Cytotoxic T cell (primary cell): Measurements from ENCODE around the genes CFAP157 and PIP5KL1.

DNA sequence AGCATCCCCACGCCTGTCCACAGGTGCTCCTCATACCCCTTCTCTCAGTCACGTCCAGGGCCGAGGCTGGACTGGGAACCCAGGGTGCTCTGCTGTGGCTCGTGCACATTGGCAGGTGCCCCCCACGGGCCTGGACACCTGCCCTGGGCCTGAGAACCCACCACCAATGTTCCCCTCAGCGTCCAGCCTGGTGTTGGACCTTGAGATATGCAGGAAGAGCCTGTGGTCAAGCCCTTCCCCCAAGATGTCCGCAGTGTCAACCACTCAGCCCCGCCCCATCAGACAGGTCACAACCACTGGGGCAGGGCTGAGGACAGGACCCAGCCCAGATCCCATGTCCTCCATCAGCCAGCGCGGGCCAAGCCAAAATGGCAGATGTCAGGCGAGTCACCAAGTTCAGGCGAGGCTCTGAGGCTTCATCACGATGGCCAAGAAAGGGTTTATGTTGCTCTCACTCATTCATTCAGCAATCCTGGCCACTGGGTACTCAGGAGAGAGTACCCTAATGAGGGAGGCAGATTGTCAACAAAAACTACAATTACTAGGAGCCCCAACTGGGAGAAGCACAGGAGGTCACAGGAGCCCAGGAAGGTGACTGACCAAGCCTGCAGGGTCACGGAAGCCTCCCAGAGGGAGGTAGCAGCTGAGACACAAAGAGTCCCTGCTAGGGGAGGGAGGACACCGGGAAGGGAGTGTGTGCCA is 22.4 kb downstream of the NIBAN2 start:
- PRO-cap, 2 experiments: no peak in any of the 2 experiments

DNA sequence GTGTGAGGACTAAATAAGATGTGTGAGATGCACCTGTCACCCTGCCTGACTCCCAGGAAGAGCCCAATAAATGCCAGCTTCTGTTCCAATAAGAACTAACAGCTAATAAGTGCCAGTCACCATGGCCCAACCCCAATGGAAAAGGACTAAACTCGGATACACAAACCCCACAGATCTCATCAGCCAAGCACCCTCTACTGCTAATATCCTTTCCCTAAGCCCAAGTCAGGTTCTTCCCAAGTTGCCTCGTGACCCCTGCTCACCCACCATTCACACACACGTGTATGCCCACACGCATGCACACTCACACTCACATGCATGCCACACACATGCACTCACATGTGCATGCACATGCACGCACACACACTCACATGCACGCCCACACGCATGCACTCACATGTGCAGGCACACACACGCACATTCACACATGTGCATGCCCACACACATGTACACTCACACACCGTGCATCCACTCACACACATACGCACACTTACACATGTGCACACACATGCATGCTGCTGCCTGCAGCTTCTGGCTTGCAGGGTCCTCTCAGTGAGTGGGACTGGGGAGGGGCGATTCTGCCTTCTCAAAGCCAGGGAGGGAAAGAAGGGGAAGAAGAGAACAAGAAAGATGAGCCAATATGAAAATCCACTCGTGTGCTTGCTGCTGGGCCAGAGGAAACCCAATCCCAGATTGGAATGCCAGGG is 19.7 kb downstream of the NIBAN2 start:
- PRO-cap, 2 experiments: no peak in any of the 2 experiments

GRCh38 chr9:127570508-127570876 is 1.6 kb upstream of the NIBAN2 start:
- PRO-cap, 2 experiments: no peak in any of the 2 experiments

GRCh38 chr9:127706485-127707163 is at the start of gene CFAP157:
Gene CFAP157 (plus strand): TSS chr9:127706988.
- PRO-cap, 2 experiments: no peak in any of the 2 experiments

GRCh38 chr9:127738588-127738861 is 3.4 kb upstream of the TOR2A start:
- PRO-cap, 2 experiments: no peak in any of the 2 experiments

GRCh38 chr9:127742272-127743042 is 7.4 kb upstream of the TOR2A start:
- PRO-cap, 2 experiments: no peak in any of the 2 experiments

DNA sequence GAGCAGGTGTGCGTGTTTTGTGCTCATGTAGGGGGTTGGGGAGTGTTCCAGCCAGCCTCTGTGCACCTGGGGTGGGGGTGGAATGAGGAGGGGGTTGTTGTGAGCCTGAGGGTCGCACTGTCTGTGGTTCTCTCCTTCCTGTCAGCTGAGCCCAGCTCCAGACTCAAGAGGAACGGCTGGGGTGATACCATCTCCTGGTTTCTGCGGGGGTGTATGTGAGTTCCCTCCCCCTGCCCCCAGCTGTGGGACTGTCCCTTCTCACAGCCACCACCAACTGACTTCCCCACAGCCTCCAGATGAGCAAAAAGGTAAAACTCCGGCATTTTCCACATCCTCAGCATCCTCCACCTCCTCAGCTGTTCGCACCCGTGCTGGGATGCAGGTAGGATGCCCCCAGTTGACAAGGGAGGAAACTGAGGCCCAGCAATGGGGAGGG is 2.2 kb downstream of the SH2D3C start:
- PRO-cap, 2 experiments: peak in 2 of 2 experiments; most common plus-strand start position 331 of the sequence (in 2); most common minus-strand start position 123 of the sequence (in 1)

GRCh38 chr9:127784750-127785844 is 737 bp upstream of the CDK9 start:
- PRO-cap, 2 experiments: peak in 2 of 2 experiments; most common plus-strand start chr9:127785431 (in 2); most common minus-strand start chr9:127784874 (in 1)

DNA sequence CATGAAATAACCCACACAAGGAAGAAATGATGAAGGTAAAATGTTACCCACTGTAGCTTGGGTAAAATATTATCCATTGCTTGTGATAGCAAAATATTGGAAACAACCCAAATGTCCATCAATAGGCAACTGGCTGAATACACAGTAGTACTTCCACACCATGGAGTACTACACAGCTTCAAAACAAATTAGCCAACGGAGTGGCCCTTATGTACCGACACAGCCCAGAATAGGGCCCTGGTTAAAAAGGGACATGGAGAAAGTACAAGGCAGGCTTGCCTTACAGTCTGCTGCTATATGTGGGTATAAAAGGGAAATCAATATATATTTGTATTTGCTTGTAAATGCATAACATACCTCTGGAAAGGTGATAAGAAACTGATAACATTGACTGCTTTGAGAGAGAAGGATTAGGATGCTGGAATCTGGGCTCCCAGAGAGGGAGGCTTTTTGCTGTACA is 4.2 kb upstream of the FPGS start:
- PRO-cap, 2 experiments: no peak in any of the 2 experiments

DNA sequence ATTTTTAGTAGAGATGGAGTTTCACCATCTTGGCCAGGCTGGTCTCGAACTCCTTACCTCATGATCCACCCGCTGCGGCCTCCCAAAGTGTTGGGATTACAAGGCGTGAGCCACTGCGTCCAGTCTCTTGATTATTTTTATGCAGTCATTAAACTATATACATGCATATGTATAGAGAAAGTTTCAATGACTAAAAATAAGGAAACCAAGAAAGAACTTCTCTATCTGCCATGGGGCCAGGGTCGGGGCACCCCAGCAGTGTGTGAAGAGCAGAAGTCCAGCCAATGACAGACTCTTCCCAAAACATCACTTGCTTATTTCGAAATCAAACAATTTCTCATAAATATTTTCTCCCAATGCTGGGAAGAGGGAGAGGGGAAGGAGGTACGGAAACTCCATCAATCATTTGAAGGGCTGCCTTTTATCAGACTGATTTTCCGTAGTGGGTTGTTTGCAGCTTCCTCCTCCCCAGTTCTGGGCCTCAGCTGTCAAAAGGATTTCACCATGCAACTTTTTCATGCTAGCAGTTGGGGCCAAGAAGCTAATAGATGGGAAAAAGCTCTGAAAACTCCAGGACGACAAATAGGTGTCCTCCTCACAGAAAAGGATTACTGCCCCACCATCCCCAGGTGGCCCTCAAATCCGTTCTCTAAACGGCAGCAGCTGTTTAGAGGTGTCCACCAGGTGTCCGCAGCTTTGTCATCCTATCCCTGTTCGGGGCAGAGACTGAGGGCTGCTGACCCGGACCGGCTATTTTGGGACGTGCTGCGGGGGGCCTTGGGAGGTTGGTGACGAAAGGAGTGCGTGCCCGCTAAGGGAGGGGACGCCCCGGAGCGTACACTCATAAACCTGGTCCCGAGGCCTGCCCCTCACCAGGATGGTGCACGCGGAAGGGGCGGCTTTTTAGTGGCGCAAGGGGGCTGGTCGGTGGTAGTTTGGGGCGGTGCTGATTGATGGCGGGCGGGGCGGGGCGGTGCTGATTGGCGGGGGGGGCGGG is 541 bp upstream of the FPGS start:
- PRO-cap, 2 experiments: peak in 2 of 2 experiments; most common plus-strand start position 753 of the sequence (in 1); most common minus-strand start position 728 of the sequence (in 1)

- PRO-cap, 2 experiments: no peak in any of the 2 experiments
Measured at GRCh38 chr9:127808480-127808808, 5.8 kb downstream of the FPGS start.

DNA sequence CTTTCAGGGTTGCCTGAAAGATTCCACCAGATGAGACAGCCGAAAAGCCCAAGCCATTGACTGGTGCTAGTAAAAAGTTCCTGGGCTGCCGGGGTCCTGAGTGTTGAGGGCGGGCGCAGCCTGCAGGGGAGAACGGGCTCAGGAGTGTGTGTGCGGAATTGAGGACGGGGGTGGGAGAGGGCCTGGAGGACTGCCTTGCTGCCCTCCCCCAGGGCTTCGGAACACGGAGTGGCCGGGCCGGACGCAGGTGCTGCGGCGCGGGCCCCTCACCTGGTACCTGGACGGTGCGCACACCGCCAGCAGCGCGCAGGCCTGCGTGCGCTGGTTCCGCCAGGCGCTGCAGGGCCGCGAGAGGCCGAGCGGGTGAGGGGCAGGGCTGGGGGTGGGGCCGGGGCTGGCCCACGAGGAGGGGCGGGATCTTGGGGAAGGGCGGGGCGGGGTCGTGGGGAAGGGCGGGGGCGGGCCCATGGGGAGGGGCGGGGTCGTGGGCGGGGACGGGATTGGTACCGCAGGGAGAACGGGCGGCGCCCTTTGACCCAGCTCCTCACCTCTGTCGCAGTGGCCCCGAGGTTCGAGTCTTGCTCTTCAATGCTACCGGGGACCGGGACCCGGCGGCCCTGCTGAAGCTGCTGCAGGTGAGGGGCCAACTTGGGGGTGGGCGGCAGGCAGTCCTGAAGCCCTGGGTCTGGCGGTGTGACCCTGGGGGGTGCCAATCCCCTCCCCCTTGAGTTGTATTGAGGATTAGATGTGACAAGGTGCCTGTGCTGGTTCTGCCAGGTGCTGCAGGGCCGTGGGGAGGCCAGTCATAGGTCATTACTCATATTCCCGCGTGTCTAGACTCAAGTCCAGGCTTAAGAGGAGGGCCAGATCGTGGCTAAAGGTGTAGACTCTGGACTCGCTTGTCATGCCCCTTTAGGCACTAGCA is 7.1 kb downstream of the FPGS start:
- PRO-cap, 2 experiments: no peak in any of the 2 experiments

DNA sequence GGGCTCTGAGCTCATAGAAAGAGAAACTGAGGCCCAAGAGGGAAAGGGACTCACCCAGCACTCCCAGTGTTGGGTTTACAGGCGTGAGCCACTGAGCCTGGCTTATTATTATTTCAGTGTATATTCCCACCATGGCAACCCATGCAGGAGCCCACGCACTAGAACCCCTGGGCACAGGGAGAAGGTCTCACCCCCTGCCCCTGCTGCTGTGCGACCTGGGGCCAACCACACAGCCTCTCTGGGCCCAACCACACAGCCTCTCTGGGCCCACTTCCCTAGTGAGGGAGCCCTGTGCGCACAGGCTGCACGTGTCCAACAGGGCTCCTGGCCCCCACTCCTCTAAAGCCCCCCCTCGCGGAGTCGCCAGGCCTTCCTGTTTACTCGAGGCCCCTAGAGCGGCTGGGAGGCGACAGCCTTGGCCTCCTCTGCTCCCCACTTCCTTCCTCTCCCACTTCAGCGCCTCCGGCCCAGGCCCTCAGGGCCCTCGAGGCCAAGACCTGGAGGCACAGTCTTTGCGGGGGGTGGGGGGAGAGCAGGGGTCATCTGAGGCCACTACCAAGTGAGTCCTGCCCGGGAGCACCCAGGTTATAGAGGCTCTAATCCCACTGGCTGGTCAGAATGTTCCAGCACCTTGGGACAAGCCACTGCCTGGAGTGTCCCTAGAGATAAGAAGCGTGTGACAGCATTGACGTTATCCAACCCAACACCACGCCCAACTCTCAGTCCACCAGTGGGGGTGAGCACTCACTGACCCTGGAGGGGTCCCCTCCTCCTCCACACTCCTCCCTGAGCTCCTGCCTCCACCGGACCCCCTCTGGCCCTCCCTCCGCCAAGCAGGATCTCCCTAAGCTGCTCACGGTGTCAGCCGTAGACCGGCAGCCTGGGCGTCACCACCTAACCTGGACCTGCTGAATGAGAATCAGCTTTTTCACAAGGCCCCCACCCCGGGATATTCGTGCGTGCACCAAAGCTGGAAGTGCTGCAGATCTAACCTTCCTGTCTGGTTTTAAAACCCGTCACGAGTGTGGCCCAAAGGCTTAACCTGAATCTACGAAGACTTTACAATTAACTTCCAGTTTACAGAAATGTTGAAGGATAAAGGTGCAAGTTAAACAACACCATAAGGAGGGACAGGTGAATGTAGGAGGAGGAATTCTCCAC is 7.9 kb upstream of the ENG start:
- PRO-cap, 2 experiments: peak in 2 of 2 experiments; most common plus-strand start position 451 of the sequence (in 1); most common minus-strand start position 263 of the sequence (in 2)

GRCh38 chr9:127877112-127877554 is 342 bp downstream of the AK1 start:
- PRO-cap, 2 experiments: no peak in any of the 2 experiments

DNA sequence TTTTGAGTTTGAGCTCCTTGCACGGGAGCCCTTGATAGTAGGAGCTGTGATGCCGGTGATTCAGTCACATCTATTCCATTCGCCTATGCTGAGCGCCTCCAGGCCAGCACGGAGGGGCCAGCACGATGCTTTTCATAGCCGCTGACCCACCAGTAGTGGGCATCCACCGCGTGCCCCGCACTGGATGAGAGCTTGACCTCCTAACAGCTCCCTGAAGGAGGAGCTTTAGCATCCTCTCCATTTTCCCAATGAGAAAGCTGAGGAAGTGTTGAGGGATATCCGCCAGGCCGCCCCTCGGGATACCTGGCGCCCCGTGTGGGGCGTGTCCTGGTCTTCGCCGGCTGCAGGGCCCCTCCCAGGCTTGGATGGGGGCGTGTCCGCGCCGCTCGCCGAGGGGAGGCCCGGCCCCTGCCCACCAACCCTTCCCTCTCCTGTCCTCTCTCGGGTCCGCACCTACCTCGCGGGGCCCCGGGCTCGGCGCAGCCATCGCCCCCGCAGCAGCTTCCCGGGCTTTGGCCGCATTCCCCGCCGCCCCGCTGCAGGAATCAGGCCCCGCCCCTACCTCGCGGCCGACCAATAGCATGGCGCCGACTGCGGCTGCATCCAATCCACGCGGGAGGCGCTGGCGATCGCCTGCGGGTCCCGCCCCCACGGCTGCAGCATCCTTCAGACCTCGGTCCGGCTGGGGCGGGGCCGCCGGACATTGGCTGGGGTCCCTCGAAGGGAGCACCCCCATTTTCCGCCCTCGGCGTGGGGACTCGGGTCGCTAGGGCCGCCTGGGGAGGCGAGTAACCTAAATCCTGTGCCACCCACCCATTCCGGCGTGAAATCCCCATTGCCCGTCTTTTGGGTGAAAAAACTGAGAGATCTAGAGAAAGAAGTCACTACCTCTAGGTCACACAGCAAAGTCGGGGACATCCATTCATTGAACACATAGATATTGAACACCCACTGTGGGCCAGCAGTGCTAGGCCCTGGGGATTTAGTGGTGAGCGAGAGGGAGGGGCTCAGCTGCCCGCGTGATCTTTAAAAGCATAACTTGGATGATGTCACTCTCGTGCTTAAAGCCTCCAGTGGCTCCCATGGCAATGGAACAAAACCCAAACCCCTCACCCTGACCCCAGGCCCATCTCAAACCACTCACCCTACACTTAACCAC is at the start of gene PIP5KL1:
TSS of gene PIP5KL1 (minus strand) at position 512 of the 1,159 bp plus-strand sequence.
- PRO-cap, 2 experiments: peak in 1 of 2 experiments; most common plus-strand start position 881 of the sequence (in 1); most common minus-strand start position 747 of the sequence (in 1)

DNA sequence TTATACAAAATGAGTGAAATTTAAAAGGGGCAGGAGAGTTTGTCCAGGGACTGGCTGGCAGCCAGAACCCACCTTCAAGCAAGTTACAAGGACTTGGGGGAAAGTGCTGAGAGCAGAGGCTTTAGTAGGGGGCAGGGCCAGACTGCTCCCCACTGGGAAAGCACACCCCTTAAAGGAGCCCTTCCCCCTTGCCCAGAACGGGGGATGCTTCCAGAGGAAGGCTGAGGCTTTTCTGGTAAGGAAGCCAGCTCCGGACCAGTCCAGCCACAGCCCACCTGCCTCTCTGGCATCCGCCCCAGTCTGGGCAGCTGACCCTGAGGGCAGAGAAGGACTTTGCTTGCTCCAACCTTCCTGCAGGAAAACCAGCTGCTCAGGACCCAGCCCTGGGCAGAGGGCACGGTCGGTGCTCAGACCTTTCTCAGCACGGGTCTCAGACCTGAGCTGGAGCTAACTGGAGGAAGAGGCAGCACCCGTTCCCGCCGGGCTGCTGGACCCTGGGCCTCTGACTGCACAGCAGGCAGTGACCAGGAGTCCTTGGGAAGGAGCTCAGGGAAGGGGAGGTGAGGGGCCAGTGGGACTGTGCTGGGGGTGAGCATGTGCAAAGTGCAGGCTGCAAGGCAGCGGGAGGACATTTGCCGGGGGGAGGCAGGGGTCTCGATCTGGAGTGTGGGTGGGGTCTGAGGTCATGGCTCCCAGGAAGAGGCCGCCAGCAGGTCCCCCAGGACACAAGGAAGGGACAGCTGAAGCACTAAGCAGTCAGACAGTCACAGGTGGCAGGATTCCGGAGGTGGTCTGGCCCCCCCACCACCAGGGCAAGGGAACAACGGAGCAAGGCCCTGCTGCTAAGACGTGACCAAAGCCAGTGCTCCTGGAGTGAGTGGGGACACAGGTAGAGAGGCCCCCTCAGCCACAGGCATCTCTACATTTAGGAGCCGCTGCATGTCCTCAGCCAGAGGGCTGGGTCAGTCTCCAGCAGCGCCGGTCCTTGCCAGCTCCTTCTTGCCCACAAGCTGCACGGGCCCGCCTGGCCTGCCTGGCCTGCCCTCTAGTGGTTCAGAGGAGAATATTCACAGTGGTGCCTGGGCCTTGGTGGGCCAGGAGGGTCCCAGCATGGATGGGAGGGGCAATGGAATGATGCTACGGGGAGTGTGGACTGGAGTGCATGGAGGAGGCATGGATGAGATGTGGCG is 4.6 kb upstream of the DPM2 start:
- PRO-cap, 2 experiments: no peak in any of the 2 experiments

DNA sequence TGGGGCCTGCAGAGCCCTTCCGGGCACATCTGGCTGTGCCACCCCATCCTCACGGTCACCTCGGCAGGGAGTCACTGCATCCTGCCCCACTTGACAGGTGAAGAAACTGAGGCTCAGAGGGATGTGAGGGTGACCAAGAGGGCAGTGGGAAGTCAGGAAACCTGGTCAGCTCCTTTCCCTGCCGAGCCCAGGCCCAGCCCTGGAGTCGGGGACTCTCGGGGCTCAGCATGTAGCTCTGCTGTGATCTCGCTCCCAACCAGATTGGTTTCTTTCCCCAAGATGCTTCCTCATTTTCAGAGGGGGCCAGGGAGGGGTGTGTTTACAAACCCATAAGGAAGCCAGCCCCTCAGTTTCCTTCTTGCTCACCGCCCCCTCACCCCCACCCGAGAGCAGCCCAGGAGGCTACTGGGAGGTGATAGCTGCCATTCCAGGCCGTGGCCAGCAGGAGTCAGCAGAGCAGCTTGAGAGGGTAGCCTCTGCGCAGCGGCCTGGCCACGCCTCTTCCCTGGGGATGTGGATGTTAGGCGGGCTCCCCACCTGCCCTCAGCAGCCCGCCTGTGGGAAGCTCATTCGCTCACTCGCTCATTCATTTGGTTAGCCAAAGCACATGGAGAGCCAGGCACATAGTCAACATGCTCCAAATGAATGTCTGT is 5.9 kb upstream of the DPM2 start:
- PRO-cap, 2 experiments: no peak in any of the 2 experiments

- PRO-cap, 2 experiments: no peak in any of the 2 experiments
Measured at GRCh38 chr9:127965236-127966341, 15.2 kb downstream of the EEIG1 start.

DNA sequence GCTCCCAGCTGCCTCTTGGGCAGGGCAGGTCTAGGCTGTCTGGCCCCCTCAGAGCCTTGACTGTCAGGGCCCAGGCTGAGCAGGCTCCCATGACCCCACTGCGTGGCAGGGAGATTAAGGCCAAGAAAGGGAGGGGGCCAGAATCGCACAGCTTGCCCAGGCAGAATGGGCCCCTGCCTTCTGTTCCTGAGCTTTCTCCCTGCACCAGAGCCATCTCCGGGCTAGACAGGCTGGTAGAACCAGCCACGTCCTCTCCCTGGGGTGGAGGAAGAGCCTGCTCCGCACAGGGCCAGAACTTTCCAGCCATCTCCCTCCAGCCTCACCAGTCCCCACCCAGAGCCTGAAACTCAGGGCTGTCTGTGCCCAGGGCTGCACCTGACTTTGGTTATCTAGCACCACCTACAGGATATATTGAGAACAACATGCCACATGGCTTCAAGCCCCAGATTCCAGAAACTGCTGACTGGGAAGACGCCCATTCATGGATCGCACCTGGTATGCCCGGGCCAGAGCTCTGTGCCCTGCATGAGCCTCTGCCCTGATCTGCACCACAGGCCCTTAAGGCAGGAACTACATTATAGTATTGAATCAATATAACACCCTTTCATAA is 32.0 kb downstream of the NAIF1 start:
- PRO-cap, 2 experiments: no peak in any of the 2 experiments

DNA sequence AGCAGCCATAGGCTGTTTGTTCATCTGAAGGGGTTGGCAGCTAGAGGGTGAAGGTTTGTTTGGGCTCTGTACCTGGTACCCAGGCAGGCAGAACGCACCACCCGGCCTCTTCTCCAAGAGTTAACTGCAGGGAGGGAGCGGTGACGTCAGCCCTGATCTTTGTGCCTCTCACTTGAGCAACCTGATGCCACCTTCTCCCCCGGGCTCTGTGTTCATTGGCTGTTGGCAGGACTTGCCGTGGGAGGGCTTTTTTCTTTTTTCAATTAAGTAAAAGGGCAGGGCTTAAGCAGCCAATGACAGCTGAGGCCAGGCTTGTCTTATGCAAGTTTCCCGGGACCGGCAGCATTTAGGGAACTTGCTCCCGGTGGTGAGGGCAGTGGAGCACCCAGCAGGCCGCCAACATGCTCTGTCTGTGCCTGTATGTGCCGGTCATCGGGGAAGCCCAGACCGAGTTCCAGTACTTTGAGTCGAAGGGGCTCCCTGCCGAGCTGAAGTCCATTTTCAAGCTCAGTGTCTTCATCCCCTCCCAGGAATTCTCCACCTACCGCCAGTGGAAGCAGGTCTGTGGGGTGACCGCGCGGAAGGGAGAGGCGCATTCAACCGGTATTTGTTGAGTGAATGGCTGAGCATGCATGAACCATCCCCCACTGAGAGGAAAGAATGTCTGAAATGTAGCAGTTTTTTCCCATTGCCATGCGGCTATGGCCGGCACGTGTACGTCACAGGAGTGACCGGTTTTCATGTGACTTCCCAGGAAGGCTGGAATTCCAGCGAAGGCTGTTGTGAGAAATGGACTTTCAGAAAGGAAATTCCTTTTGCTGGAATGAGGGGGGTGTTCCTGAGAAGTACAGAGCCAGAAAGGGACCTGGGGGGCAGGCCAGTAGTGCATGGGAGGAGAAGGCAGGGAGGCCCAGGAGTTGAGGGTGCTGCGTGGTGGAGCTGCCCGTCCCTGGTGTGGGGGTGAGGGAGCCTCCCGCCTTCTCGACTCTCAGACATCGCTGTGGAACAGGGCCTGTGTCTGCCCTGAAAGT is 29.0 kb downstream of the PTGES2 start:
- PRO-cap, 2 experiments: peak in 2 of 2 experiments; most common plus-strand start position 345 of the sequence (in 2); most common minus-strand start position 126 of the sequence (in 2)